ENCODE measurements around a stretch of chr3.

DNA sequence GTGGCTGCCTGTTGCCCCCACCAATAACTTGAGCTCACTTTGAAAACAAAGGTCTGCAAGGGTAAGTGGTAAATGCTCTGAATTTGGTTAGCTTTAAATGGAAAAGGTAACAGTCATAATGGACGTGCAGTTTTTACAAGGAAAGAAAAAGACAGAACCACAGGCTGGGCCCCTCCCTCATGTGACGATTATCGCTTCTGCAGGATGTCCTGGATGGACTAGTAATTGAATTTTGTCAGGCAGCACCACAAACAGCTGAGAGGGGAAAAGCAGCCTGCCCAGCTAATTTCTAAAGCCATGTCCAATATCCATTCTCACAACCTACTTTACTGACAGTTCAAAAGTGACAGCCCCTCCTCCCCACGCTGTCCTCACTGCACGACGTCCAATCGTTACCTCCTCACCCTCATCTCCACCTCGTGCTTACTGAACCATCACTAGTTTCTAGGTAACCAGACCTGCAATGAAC is 27.3 kb downstream of the XXYLT1 start:
- PRO-cap: no peak
- RAMPAGE, long total RNA, 5 experiments: no peak in any of the 5 experiments
- RRBS: no CpG with 5 or more reads among the region's 8 CpGs

- PRO-cap: no peak
- RAMPAGE, long total RNA, 5 experiments: no peak in any of the 5 experiments
- RRBS: no CpG with 5 or more reads among the region's 6 CpGs
These were observed 1.2 kb upstream of the PPP1R2 start for GRCh38 chr3:195544327-195544772.

DNA sequence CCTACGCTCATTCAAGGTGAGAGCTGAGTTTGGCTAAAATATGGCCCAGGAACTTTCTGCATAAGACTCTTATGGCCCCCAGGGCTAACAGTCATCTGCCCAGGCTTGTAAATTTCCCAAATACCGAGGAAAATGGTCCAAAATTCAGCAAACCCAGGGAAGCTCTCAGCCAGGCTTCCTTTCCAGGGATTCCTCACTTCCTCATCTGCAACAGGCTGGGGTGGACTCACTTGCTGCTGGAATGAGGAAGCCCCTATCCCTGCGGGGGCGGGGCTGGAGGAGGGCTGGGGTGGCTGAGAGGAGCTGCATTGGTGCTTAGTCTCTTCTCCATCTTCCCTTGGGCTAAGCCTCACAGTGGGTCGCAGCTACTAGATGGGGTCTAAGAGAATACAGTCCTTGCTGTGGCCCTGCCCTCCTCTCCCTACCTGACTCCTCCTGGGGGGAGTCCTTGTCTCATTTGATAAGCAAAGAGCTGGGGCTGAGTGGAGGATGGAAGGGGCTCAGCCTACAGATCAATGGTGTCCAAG is 28.5 kb upstream of the APOD start:
- PRO-cap: no peak
- RAMPAGE, long total RNA, 5 experiments: no peak in any of the 5 experiments
- RRBS: no CpG with 5 or more reads among the region's 5 CpGs

DNA sequence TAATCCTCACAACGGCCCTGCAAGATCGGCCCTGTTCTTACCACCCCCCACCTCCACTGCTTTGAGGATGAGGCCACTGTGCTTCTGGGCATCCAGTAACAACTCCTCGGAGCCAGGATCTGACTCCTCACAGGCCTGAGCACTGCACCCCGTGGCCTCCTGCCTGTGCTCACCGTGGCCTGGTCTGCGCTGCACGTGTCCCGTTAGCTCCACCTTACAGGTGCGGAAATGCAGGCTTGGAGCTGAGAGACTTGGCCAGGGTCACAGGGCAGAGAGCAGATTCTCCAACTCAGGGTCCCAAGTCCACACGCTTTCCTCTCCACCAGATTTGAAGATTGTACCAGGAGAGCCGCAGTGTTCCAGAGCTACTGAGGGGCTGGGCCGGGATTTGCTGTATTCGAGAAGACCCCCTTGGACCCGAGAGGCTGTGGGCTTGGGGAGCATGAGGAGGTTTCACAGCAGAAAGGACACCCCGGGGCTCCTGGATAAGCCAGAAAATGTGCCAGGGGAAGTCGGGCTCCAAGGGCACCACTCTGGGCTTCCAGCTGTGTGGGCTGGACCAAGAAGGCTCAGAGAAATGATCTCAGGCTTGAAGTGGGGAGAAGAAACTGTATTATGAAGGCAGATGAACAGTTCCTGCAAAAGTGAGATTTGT is 32.5 kb upstream of the APOD start:
- PRO-cap: no peak
- RAMPAGE, long total RNA, 5 experiments: start-site peak on the plus strand in 1 of 5 experiments, centred at position 421 of the sequence, 5 reads per replicate
- RRBS: 73% methylated on average over 3 of the region's 16 CpGs

GRCh38 chr3:195682143-195682810 is 38.5 kb upstream of the MUC20 start:
- PRO-cap: no peak
- RAMPAGE, long total RNA, 5 experiments: no peak in any of the 5 experiments
- RRBS: no CpG with 5 or more reads among the region's 13 CpGs

DNA sequence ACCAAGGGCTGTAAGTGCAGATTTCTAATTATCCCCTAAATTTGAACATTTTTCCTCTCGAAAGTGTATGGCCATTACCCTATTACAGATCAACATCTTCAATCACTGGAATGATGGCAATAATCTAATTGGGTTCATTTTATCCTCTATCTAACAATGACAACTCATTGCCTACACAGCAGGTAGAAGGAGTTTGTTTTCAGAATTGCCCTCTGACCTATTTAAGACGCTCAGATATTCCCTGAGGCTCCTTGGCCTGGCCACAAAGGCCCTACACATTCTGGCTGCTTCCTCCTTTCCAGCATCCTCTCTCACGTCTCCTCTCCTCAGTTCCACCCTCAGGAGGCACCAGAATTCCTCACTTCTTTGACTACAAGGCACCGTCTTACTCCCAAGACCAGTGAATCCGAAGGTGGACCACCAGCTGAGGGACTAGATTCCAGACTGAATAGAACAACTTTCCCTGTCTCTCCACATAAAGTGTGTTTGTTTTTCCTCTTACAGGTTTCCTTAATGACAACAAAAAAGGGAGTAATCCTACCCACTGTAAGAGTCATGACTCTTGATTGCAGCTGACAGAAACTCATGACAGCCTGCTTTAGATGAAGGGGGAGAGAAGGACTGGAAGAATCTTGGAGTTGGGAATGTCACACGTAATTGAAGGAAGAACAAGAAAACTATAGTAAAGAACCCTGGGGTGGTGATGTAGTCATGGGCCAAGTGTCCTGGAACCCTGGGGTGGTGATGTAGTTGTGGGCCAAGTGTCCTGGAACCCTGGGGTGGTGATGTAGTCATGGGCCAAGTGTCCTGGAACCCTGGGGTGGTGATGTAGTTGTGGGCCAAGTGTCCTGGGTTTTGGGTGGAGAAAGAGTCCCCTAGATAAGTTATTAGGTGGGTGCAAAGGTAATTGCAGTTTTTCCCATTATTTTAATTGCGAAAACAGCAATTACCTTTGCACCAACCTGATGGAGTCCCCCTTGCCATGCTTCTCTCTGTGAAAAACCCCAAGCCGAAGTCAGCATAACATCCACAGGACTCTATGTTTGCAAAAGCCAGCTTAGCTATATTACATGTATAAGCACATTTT is 21.9 kb upstream of the MUC20 start:
- PRO-cap: no peak
- RAMPAGE, long total RNA, 5 experiments: start-site peak on the plus strand in 2 of 5 experiments, centred at positions 681 to 791 of the sequence, 15 to 28 reads per replicate
- RRBS: no CpG with 5 or more reads among the region's 8 CpGs

GRCh38 chr3:195708327-195709009 is 12.3 kb upstream of the MUC20 start:
- PRO-cap: no peak
- RAMPAGE, long total RNA, 5 experiments: start-site peak on the plus strand in 3 of 5 experiments, at chr3:195708489-195708834 at its widest, 5 to 19 reads per replicate
- RRBS: no CpG with 5 or more reads among the region's 6 CpGs

GRCh38 chr3:195858881-195859868 is 47.4 kb upstream of the MUC4 start:
- PRO-cap: no peak
- RAMPAGE, long total RNA, 5 experiments: no peak in any of the 5 experiments
- RRBS: no CpG with 5 or more reads among the region's 23 CpGs

GRCh38 chr3:195876503-195877060 is 31.8 kb downstream of the TNK2 start:
- PRO-cap: bidirectional peak, plus-strand start at chr3:195876879, minus-strand start at chr3:195876746
- RAMPAGE, long total RNA, 5 experiments: start-site peak on the plus strand in 2 of 5 experiments, at chr3:195876868-195876941 at its widest, 6 to 42 reads per replicate; start-site peak on the minus strand in 3 of 5 experiments, at chr3:195876581-195877032 at its widest, 10 to 55 reads per replicate
- RRBS: 100% methylated on average over 2 of the region's 21 CpGs

DNA sequence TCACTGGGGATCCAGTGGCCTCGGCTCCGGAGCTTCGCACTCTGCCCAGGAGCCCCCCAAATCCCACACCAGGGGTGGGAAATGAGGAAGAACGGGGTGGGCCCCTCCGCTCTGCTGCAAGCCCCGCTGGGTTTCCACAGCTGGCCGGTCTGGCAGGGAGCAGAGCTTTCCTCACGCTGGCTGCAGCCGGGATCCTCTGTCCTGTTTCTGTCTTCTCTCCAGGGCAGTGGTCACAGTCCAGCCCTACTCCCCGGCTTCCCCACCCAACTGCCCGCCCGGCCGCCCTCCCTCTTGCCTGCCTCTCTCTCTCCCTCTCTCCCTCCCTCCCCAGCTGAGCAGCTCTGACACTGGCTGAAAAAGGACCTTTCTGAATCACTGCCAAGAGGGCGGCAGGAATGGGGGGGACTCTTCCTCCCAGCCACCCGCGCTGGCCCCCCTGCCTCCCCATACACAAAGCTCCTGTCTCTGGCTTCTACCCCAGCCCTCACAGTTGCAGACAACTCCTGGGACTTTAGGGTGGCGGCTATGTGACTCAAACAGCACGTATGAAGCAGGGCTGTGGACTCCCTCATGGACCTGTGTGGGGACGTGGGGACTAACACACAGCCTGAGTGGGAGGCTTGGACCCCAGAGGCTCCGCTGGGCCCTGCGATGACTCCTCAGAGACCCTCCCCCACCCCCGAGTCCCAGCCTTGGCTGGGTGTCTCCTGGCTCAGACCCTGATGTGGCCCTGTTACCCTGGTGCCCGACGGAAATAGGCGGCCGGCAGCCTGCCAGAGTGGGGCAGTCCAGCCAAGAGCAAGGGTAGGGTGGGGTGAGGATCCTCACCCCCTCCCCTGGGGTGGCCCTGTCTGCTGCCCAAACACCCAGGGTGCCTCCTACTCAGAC is 15.6 kb downstream of the TNK2 start:
- PRO-cap: bidirectional peak, plus-strand start at position 499 of the sequence, minus-strand start at position 209 of the sequence
- RAMPAGE, long total RNA, 5 experiments: start-site peak on the minus strand in 3 of 5 experiments, centred at positions 134 to 232 of the sequence, 5 to 12 reads per replicate
- RRBS: 31% methylated on average over 8 of the region's 26 CpGs

DNA sequence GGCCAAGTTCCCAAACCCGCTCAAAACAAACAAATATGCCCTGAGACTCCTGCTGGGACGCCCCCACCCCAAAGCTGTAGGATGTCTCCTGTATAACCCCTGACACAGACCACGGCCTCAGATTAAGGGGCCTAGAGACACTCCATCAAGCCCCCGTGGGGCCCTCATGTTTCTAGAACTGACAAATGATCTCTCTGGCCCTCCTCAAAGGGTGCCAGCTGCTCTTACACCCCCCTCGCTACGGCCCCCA is 15.0 kb downstream of the TNK2 start:
- PRO-cap: no peak
- RAMPAGE, long total RNA, 5 experiments: no peak in any of the 5 experiments
- RRBS: no CpG with 5 or more reads among the region's 6 CpGs

DNA sequence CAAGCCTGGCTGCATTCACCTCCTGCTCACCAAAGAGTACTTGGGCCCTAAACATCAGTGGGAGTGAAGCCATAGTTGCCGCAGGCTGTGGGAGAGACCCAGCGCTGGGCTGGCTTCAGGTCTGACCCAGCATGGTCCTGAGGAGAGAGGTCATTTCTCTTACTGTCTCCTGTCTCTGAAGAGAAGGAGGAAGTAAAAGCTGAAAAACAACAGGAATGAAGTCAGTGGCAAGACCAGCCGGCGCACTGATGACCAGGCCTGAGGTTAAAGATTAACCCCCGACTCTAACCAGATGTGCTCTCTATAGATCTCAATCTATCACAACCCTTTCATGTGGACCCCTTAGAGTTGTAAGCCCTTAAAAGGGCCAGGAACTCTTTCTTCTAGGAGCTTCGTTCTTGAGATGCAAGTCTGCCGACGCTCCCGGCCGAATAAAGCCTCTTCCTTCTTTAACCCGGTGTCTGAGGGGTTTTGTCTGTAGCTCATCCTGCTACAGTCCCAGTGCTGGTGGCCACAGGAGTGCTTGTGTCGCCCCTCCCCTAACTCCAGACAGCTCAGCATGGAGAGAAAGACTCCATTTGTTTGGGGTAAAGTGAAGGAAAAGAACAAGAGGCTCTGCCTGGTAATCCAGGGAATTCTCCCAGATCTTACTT is 24.8 kb upstream of the TNK2 start:
- PRO-cap: no peak
- RAMPAGE, long total RNA, 5 experiments: no peak in any of the 5 experiments
- RRBS: no CpG with 5 or more reads among the region's 12 CpGs

DNA sequence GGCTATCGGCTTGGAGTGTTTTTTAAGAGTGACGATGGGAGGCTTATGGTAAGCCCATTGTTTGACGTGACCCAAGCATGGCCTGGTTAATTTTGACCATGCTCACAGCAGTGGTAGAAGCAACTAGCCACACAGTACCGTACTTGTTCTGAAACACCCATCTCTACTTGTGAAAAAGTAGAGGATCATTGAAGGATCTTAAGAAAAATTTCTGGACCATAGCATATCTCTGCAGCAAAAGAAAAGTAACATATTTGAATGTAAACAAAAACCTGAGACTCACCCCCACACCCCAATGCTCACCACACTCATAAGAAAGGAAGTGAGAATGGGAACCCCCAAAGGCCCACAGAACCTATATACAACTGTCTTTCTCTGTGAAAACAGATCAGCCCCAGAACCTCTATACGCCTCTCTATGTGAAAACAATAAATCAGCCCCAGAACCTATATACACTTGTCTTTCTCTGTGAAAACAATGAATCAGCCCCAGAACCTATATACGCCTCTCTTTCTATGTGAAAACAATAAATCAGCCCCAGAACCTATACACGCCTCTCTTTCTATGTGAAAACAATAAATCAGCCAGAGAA is 33.8 kb upstream of the TFRC start:
- PRO-cap: no peak
- RAMPAGE, long total RNA, 5 experiments: no peak in any of the 5 experiments
- RRBS: no CpG with 5 or more reads among the region's 7 CpGs

DNA sequence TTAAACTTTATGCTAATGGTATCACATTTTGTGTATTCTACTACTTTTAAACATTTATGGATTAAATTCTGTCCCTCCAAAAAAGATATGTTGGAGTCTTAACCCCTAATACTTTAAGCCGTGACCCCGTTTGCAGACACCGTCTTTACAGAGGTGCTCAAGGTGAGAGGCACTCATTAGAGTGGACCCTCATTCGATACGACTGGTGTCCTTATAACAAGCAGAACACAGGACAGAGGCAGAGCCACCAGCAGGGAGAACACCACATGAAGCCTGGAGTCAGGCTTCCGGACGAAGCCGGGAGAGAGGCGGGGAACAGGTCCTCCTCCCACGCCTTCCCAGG is 33.8 kb downstream of the ZDHHC19 start:
- PRO-cap: no peak
- RAMPAGE, long total RNA, 5 experiments: no peak in any of the 5 experiments
- RRBS: no CpG with 5 or more reads among the region's 10 CpGs

DNA sequence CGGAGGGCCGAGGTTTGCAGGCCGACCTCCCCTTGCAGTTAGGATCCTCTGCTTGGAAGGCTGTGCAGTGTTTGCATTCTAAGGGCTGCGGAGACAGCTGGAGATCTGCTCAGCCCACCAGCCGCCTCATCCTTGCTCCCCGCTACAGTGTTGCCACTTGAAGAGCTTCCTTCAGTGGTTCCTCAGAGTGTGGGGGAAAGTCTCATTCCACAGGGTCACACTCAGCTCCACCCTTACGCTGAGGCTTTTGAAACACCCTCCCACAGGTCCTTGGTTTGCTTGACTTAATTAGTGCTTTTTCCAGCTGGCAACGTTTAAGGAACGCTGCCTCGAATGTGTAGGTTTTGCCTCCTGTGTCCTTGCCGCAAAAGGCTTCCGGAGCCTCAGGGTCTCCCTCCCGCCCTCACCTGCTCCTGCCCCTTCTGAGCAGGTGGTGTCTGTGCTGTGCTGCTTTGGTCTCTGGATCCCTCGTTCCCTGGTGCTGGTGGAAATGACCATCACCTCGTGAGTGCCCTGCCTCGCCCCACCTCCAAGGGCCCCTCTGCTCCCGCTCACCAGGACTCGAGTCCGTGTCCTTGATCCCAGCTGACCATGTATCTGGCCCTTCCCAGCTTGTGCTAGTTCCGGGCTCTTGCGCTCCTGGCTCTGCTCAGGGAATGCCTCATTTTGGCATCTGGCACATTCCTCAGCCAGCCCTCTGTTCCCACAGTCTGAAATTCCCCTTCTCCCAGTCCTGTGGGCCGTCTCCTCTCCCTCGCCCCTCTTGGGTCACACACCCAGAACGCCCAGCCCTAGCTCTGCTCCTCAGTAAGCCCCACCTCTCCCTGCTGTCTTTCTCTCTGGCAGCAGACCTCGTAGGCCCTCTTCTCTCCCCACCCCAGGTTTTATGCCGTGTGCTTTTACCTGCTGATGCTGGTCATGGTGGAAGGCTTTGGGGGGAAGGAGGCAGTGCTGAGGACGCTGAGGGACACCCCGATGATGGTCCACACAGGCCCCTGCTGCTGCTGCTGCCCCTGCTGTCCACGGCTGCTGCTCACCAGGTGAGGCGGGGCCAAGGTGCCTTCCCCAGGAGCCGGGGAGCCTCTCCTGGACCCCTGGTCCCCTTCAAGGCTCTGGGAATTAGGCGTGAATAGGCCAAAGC is 11.3 kb downstream of the SLC51A start:
- PRO-cap: no peak
- RAMPAGE, long total RNA, 5 experiments: no peak in any of the 5 experiments
- RRBS: no CpG with 5 or more reads among the region's 32 CpGs

GRCh38 chr3:196243772-196244634 is 27.7 kb downstream of the SLC51A start:
- PRO-cap: no peak
- RAMPAGE, long total RNA, 5 experiments: start-site peak on the minus strand in 1 of 5 experiments, at chr3:196243827-196243841 at its widest, 13 reads per replicate
- RRBS: no CpG with 5 or more reads among the region's 67 CpGs

GRCh38 chr3:196611692-196612644 is 27.5 kb upstream of the NRROS start:
- PRO-cap: no peak
- RAMPAGE, long total RNA, 5 experiments: no peak in any of the 5 experiments
- RRBS: no CpG with 5 or more reads among the region's 11 CpGs

- PRO-cap: no peak
- RAMPAGE, long total RNA, 5 experiments: no peak in any of the 5 experiments
- RRBS: no CpG with 5 or more reads among the region's 3 CpGs
These were observed 15.5 kb upstream of the NRROS start for GRCh38 chr3:196624094-196624281.

GRCh38 chr3:196631643-196631906 is 7.9 kb upstream of the NRROS start:
- PRO-cap: no peak
- RAMPAGE, long total RNA, 5 experiments: no peak in any of the 5 experiments
- RRBS: no CpG with 5 or more reads among the region's 4 CpGs

DNA sequence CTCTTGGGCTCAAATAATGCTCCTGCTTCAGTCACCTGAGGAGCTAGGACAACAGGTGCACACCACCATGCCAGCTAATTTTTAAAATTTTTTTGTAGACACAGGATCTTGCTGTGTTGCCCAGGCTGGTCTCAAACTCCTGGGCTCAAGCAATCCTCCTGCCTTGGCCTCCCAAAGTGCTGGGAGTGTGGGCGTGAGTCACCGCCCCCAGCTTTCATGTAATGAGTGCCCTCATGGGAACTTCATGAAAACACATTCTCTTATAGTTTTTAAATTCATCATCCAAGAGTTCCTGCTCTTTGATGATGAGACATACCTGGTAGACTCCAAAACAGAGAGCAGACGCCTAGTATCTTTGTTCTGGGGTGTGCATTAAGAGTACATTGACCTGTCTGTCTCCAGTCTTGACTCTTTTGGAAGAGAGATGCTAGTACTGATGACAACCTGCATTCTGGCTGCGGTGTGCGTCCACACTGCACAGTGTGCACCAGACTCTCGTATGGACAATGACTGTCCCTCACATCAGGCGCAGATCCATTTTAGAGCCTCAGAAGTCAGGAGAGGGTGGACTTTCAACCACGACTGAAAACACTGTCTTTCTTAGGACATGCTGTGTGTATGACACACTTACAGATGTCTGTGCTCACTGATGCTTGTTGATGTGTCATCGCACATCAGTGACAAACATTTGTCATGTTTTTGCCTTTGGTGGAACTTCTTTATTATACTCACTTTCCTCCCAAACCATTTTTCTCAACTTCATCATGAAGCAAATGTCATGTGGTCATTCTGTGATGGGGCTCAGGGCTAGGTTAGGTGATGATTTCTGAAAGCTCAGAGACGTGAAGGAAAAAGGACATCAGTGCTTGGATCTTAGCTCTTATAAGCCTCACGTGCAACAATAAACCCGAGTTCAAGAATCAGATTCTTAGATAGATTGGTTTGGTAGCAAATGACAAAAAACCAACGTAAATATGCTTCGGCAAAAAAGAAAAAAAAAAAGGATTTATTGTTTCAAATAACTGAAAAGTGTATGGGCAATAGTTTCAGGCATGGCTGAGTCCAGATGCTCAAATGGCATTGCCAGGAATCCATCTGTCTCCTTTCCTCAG is 2.2 kb downstream of the NRROS start:
- PRO-cap: no peak
- RAMPAGE, long total RNA, 5 experiments: no peak in any of the 5 experiments
- RRBS: no CpG with 5 or more reads among the region's 14 CpGs